Cardiac muscle cell (in vitro differentiated cells and primary cell): Measurements from ENCODE around the gene MME.

DNA sequence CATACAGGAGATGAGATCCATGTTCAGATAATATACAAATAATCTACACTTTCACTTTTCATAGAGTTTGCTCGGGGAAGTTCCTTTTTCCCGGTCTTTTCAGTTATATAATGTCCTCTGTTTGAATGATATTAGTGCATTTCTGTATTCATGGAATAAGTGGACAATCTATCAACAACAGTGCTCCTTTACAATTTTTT is 149.8 kb downstream of the RAP2B start:
- RAMPAGE, long total RNA = no peak
- RRBS = no CpG with 5 or more reads among the region's 2 CpGs

DNA sequence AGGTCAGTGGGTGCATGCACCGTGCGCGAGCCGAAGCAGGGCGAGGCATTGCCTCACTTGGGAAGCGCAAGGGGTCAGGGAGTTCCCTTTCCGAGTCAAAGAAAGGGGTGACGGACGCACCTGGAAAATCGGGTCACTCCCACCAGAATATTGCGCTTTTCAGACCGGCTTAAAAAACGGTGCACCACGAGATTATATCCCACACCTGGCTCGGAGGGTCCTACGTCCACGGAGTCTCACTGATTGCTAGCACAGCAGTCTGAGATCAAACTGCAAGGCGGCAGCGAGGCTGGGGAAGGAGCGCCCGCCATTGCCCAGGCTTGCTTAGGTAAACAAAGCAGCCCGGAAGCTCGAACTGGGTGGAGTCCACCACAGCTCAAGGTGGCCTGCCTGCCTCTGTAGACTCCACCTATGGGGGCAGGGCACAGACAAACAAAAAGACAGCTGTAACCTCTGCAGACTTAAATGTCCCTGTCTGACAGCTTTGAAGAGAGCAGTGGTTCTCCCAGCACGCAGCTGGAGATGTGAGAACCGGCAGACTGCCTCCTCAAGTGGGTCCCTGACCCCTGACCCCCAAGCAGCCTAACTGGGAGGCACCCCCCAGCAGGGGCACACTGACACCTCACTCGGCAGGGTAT is 344.6 kb downstream of the RAP2B start:
- RAMPAGE, long total RNA = no peak
- RRBS = no CpG with 5 or more reads among the region's 26 CpGs

GRCh38 chr3:154125190-154125659 is 4.0 kb downstream of the ARHGEF26 start:
- RAMPAGE, long total RNA = no peak
- RRBS = no CpG with 5 or more reads among the region's 2 CpGs

DNA sequence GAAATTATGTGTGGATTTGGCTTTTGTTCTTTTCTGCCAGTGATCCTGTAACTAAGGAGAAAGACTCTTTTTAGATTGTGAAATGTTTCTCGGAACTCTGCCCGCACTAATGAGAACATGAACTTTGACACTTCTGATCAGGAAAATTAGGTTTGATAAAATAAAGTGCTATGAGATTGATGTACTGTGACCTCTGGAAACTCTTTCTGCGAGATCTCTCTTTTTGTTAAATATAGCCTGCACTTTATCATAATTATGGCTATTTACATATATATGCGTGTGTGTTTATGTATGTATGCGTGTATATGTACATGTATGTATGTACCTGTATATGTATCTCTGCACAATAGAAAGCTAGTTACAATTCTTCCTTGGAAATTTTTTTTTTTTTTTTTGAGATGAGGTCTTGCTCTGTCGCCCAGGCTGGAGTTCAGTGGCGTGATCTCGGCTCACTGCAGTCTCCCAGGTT is 8.6 kb downstream of the ARHGEF26 start:
- RAMPAGE, long total RNA = no peak
- RRBS = no CpG with 5 or more reads among the region's 8 CpGs

DNA sequence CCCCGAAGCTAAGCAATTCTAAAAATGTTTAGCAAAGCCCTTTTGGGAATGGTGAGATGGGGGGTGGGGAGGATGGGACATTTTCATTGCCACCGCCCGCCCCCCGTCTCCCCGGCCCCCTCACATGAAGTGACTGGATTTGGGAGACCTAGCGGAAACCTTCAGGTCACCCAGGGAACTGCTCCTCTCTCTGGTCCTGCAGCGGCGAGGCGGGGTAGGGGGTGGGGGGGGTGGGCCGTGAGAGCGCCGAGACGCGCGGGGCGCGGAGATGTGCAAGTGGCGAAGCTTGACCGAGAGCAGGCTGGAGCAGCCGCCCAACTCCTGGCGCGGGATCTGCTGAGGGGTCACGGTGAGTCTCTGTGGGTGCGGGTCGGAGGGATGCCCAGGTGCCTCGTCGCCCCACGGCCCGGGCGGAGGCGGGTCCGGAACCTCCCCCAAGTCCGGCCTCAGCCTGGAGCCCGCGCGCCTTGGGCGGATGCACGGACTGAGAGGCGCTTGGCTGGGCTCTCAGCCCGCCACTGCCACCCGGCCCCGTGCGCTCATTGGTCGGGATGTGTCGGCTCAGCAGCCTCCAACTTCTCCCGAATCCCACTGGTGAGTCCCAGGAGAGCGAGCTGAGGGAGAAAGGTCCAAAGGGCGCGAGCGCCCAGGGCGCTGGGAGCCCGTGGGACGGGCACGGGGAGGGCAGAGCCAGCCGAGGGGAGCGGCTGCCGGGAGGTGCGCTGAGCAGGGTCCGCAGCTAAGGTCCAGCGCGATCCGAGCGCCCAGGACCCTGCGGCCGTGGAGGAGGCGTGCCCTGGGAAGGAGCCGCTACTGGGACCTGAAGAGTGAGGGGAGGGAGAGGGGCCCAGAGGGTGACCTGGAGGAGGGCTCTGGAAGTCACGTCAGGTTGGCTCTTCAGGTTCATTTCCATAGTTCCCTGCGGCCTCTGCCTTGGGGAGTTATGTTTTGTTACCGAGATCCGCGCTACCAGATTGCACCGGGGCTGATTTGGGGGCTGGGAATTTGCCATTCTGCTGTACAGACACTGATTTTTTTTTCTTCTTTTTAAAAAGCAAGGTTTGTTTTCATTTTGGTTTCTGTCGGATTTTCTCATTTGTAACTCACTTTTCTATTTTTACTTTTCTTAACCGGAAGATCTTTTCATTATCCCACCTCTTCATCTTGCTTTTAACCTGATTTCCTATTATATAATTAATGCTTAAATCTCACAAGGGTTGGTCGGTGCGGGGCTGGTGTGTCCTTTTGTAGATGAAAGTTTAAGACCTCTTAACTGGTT is at the start of gene MME:
MME (plus strand) TSS at position 912 of the 1,279 bp plus-strand sequence.
- RAMPAGE, long total RNA = start-site peak on the plus strand centred at position 523 of the sequence, 160 bp wide, 14 and 8 reads in 2 replicates
- RRBS = 2% methylated on average over 8 of the region's 77 CpGs

- RAMPAGE, long total RNA = no peak
- RRBS = no CpG with 5 or more reads among the region's 4 CpGs
Observed at GRCh38 chr3:155232937-155233580, 60.4 kb downstream of the STRIT1 start.

GRCh38 chr3:155571975-155572374 is 172.9 kb downstream of the PLCH1 start:
- RAMPAGE, long total RNA = no peak
- RRBS = no CpG with 5 or more reads among the region's 1 CpG

GRCh38 chr3:155653641-155654655 is 90.9 kb downstream of the PLCH1 start:
- RAMPAGE, long total RNA = no peak
- RRBS = no CpG with 5 or more reads among the region's 4 CpGs

GRCh38 chr3:155665364-155665816 is 79.5 kb downstream of the PLCH1 start:
- RAMPAGE, long total RNA = no peak
- RRBS = no CpG with 5 or more reads among the region's 3 CpGs

DNA sequence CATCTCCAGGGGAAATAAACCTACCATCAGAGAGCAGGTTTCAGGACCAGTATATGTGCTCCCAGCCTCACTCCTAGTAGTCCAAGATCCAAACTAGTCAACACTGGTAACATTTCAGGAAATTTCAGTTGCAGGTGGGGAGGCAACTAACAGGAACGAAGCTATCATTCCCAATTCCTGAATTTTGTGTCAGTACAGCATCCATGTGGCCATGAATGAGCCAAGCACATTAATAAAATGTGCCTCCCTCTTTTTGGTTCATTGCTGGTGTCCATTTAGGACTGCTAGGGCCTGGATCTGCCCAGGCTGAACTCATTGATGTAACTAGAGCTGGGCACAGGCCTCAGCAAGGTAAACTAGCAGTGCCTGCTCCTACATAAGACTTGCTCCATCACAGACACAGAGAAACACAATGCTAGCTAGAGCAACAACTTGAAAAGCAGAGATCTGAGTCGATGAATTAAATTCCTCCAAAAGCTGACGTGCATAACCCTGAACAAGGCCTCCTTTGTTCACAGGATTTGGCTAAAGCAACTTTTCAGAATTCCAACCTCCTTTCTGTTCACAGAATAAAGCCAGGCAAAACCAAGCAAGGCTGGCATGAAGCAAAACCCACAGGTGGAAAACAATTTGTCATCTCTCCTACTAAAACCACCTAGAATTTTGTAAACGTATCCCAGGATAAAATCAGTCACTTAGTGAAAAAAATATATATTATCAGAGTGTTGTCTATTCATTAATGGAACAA is 40.2 kb downstream of the PLCH1 start:
- RAMPAGE, long total RNA = no peak
- RRBS = no CpG with 5 or more reads among the region's 4 CpGs

DNA sequence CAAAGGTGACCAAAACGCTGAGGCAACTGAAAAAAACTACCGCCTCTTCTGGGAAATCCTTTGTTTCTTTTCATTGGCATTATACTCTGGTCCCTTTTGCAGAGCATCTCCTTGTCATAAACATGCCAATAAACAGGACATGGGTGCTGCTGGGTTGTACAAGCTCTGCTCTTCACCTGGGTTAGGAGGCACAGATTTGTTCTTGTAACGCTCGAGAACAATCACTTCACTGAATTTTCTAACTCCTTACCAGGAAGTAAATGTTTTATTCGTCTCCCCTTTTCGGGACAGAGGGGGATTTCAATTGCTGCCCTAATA is 1.3 kb downstream of the PLCH1 start:
- RAMPAGE, long total RNA = no peak
- RRBS = no CpG with 5 or more reads among the region's 6 CpGs

DNA sequence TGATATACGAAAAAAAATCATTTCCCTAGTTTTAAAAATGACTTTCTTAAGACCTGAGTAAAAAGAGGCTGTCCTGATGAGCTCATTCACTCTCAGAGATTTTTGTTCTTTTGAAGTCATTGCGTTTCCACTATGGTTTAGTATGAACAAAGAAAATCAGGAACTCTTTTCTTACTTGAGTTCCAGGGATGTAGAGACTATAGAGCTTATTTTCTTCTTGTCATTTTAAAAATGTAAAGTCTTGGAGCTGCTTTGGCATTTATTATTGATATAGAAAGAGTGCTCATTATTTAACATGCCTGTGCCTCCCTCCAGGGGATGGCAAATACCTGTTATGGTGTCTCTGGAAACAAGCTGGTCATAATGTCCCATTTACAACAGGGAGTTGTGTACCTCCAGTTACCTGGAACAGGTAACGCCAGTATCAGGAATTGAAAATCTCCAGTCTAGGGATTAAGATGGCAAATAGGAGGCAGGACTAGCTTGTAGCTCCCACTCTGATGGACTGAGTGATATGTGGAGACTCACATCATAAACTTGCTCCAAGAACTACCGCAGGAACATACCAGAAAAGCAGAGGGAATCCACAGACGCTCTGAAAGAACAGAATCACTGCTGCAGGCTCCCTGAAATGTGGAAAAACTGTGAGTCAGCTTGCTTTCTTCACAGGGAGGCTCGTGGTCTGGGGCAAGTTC is 97.2 kb downstream of the KCNAB1 start:
- RAMPAGE, long total RNA = no peak
- RRBS = no CpG with 5 or more reads among the region's 6 CpGs

- RAMPAGE, long total RNA = no peak
- RRBS = no CpG with 5 or more reads among the region's 38 CpGs
Observed at GRCh38 chr3:156605408-156606579, 50.9 kb upstream of the SSR3 start.

GRCh38 chr3:156680992-156681632 is 6.7 kb downstream of the TIPARP start:
- RAMPAGE, long total RNA = no peak
- RRBS = no CpG with 5 or more reads among the region's 4 CpGs

GRCh38 chr3:157086345-157086976 is 73.5 kb downstream of the CCNL1 start:
- RAMPAGE, long total RNA = no peak
- RRBS = no CpG with 5 or more reads among the region's 7 CpGs

- RAMPAGE, long total RNA = no peak
- RRBS = no CpG with 5 or more reads among the region's 3 CpGs
Observed at GRCh38 chr3:157111606-157111962, 48.4 kb downstream of the CCNL1 start.

DNA sequence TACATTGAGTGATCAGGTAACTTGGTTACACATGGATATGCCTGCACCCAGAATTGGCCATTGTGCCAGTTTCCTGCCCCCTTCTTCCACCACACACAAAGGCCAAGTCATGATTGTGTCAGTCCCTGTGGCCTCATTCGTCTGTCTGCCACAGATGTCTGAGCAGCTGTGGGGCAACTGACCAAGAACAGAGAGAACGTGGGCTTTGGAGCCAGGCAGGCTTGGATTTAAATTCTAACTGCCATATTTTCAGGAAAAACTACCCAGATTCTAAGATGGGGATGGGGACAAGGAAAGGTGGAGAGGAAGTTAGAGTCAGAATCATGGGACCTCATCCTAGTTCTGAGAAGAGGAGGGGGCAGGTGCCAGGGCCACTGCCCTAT is 27.0 kb downstream of the CCNL1 start:
- RAMPAGE, long total RNA = no peak
- RRBS = no CpG with 5 or more reads among the region's 2 CpGs

- RAMPAGE, long total RNA = no peak
- RRBS = no CpG with 5 or more reads among the region's 3 CpGs
Observed at GRCh38 chr3:157154142-157154585, 5.8 kb downstream of the CCNL1 start.

- RAMPAGE, long total RNA = no peak
- RRBS = no CpG with 5 or more reads among the region's 6 CpGs
Observed at GRCh38 chr3:157157264-157158706, 2.2 kb downstream of the CCNL1 start.

DNA sequence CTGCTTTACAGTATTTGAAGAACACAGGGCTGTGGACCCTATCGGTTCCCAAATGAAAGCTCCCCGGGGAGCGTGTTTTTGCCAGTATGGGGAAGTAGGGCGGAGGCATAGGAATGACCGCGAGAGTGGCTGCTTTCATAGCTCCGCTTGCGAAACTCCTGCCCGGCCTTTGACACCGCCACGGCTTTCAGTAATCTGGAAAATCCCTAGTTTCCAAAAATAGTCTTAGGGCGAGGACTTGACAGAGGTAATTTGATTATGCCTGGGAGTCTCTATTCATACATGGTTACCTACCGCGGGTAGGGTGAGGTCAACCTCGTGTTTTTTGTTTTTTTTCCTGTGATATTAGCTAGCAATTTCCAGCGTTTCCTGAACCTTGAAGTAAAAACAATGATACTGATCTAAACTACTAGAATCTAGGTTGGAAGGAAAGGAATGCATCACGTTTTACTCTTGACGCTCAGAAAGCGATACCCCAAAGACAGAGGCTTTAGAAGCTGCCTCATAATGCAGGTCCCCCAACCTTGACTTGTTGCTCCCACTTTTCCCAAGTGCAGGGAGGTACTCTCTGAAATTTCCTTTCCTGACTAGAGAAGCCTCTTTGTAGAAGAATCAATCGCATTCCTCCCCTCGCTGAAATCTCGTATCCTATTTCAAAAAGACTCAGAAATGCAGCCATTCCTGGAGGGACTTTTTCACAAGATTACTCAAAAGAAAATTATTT is 867 bp upstream of the CCNL1 start:
- RAMPAGE, long total RNA = no peak
- RRBS = 2% methylated on average over 5 of the region's 22 CpGs